Ascending aorta (tissue), 1 donor: ENCODE data around the genes PSMD14 and GCG.

DNA sequence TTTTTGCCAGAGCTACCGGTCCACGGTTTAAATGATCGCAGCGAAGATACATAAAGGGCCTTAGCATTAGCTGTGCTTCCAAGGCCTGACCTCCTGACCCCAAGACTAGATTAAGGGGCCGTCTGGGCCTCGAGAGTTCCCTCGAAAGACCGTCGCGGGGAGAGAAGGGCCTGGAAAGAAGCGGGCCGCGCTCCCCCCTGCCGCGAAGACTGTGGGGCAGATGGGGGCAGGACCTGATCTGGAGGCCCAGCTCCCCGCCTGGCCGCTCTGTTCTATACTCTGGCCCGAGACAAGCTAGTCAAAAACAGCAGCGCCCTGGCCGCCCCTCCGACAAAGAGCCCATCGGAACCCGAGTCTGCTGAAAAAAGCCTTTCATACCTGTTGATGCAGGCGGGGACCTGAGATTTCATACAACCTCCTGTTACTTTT, 68.7 kb upstream of the PSMD14 start:
- PRO-cap: no peak

DNA sequence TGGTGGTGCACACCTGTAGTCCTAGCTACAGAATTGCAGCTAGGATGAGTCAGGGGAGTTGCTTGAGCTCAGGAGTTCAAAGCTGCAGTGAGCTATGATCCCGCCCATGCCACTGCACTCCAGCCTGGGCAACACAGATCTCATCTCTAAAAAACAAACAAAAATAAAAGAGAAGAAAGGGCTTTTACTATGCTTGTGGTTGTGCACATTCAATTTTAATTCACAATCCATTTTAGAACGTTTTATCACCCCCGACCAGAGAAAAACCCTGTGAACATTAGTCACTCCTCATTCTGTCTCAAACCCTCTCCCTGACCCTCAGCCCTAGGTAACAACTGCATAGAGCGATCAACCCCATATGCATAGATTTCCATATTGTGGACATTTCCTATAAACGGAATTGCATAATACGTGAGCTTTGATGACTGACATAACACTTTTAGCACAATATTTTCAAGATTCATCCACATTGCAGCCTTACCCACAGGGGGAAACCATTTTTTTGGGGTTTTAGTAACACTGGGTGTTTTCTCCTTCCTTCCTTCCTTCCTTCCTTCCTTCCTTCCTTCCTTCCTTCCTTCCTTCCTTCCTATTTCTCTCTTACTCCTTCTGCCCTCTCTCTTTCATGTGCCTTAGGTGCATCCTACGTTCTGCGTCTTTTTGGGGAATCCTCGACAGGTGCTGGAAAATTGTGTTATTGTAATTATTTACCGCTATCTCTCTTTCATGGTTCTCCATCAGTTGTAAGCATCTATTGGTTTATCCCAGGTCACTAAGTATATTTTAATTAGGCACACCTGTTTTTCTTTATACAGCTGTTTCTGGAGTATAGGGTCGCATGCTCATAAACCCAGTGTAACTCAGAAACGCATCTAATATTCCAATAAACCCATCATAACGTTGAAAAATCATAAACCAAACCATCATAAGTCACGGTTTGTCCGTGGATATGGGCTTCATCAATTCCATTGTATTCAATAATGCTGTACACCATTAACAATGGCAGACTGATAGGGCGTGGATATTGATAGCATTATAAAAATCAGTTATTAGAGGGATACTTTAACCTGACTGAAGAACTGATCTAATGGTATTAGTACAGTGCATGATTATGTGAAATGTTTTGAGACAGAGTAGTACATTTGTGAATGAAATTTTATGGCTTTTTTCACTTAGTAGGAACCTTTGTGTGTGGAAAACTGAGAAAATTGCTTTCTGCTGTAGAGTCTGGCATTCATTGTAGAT, 29.4 kb upstream of the PSMD14 start:
- PRO-cap: no peak

GRCh38 chr2:161307949-161309064, at the start of gene PSMD14:
Gene PSMD14 (plus strand): TSS chr2:161308425.
- PRO-cap: bidirectional peak, plus-strand start at chr2:161308486, minus-strand start at chr2:161308334

DNA sequence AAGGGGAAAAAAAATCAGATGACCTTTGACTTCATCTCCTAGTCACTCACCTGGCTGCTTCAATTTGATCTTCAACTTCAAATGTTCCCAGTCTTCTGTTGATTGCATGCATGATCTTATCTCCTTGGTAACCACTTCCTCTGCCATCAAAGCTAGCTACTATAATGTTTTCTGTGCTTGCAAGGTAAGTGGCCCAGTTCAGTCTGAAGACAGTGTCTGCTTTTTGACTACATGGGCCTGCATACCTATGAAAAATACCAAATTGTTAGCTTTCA, 62.3 kb downstream of the DPP4 start:
- PRO-cap: no peak

DNA sequence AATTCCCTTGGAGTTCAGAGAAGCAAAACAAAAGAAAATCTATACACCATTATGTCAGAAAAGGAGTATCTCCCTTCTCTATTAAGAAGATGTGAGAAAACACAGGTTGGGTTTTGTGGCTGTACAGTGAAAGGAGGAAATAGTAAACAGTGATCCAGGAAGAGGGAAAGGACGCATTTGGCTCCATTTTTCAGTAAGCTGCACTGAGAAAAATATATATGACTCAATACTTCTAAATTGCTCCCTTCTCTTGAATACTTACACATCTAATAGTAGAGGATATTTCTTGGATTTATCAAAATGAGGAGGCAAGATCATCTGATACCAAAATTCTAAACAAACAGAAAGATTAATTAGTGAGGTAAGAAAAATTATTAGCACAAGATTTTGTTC, 59.9 kb downstream of the DPP4 start:
- PRO-cap: no peak

GRCh38 chr2:162152042-162152367, at the start of gene GCG:
Gene GCG (minus strand): TSS chr2:162152247.
- PRO-cap: no peak

GRCh38 chr2:162710432-162710744, 128.2 kb downstream of the KCNH7 start:
- PRO-cap: no peak

- PRO-cap: no peak
Measured at GRCh38 chr2:164560944-164561391, 60.3 kb downstream of the GRB14 start.

GRCh38 chr2:164569297-164569842, 51.9 kb downstream of the GRB14 start:
- PRO-cap: no peak

DNA sequence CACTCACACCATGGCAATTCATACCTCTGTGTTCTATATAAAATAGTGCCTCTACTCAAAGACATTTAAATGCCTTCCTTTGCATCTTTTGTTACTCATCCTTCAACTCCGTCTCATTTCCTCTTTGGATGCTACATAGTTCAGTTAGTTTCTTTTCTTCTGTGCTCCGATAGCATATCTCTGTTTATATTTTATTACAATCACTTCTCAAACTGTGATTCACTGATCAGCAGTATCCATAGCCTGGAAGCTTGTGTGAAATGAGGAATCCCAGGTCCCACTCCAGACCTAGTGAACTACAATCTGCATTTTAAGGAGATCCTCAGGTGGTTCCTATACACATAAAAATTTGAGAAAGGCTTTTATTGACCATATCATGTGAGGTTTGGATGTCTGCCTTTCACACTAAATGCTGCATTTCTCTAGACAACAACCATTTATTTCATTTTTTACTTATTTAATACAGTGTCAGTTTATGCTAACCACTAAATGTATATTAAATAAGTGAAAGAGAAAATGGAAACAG, 31.7 kb upstream of the GRB14 start:
- PRO-cap: no peak

- PRO-cap: no peak
Measured at GRCh38 chr2:164694237-164694817, 73.0 kb upstream of the GRB14 start.

DNA sequence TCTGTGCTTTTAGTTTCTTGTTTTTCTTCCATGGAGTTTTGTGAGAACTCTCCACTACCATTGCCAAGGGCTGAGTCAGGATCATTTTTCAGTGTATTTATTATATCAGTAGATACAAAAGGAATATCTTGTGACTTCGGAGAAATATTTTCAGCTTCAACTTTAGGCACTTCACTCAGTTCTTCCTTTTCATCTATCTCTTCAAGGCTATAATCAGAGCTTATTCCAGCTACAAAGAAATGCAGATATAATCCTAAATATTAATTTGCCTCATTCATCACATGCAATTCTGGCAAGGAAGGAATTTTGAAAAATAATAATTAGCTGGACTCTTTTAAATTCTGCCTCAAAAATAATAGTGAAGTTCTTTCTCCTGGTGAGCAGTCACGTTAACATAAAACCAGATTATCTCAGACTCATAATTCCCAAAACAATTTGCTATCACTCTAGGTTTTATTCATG, 79.3 kb upstream of the GRB14 start:
- PRO-cap: no peak

GRCh38 chr2:164785064-164786084, 56.2 kb downstream of the COBLL1 start:
- PRO-cap: no peak

DNA sequence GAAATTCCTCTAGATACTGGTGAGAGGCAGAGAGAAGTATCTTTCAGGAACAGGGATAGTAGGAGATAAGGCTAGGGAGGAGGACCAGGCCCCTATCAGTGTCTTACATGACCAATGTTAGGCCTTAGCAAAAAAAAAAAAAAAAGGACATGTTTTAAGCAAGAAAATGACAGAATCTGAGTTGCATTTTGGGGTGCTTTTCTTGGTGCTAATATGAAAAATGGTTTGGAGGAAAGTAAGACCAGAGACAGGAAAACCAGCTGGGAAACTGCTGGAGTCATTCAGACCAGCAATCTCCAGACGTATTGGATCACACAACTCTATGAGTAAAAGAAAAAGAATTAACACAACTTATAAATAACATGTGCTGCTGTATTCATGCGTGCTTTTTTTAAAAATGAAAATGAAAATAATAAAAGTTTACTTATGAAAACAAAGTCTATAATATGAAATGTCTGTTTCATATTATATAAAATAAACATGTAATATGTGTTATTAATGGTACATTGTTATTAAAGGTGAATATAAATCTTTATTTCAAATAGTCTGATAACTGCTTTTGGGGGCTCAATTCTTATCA, 37.6 kb downstream of the COBLL1 start:
- PRO-cap: unidirectional peak, minus-strand start at position 307 of the sequence

DNA sequence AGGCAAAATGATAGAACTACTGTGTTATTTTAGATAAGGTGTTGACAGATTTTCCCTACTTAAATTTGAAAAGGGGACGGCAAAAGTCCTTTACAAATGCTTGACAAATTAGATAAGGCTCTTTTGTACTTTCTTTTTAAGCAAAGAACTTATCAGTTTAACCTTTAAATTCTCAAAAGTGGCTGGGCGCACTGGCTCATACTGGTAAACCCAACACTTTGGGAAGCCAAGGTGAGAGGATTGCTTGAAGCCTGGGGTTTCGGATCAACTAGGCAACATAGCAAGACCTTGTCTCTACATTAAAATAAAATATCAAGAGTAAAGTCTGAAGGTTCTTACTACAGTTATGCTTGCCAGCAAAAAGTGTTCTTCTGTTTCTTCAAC, 2.5 kb downstream of the COBLL1 start:
- PRO-cap: no peak

GRCh38 chr2:164840867-164841655, 562 bp downstream of the COBLL1 start:
- PRO-cap: bidirectional peak, plus-strand start at chr2:164841546, minus-strand start at chr2:164841310

DNA sequence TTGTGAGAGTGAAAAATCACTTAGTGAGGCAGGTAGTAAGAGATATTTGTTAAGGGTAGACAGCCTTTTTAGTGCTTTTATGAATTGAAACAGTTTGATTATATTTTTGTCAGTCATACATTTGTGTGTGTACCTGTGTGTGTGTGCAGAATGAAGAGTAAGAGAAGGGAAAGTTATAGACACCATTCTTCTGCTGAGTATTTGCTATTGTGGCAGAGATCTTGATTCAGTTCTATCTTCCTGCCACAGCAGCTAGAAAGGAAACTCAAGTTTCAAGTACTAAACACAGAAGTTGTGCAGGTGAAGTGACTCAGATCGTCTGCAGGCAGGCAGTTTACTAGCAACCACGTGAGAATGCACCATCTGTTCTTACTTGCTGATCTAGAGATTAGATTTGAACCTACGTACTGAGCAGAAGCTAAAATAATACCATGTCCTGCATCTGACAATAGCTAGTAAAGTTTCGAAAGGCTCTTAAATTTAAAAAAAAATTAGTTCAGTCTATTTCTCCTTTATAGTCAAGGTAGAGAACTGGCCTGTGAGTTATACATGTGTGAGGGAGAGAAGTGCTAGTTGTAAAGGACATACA, 45.3 kb downstream of the SLC38A11 start:
- PRO-cap: no peak

GRCh38 chr2:164991622-164992130, 36.4 kb upstream of the SLC38A11 start:
- PRO-cap: no peak

GRCh38 chr2:165055075-165055462, 99.7 kb upstream of the SLC38A11 start:
- PRO-cap: no peak

GRCh38 chr2:166661234-166661617, 167.2 kb upstream of the SCN7A start:
- PRO-cap: no peak